Brain (tissue), 1 donor: ENCODE measurements around the gene TACC3.

DNA sequence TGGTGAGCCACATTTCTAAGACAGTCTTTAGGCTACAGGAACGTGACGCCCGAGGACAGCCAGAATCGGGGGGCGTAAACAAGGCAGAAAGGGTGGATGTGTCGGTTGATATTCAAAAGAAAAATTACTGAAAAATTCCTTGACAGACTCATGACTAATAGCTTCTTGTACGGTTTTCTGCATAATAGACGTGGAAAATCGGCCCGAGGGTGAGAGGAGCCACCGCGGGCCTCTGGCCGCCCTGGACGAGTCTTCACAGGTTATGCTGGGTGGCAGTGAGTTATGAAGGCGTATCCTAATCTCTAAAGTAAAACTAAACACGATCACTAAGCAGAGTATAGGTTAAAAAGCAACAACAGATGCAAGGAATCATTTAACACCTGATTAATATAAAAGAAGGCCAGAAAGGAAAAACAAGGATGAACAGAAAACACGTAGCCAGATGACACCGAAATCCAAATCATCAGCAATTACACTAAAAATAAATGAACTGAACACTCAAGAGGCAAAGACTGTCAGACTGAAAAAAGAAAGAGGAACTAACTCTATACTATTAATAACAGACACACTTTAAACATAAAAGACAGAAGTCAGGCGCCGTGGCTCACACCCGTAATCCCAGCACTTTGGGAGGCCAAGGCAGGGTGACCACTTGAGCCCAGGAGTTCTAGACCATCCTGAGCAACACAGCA, 30.3 kb downstream of the CTBP1 start:
- RRBS = no CpG with 5 or more reads among the region's 21 CpGs

- RRBS = 91% methylated on average over 6 of the region's 29 CpGs
These were observed 7.7 kb downstream of the CTBP1 start for GRCh38 chr4:1241229-1241718.

GRCh38 chr4:1244029-1245000, 4.6 kb downstream of the CTBP1 start:
- RRBS = 46% methylated on average over 13 of the region's 33 CpGs

- RRBS = no CpG with 5 or more reads among the region's 23 CpGs
These were observed 27.2 kb upstream of the UVSSA start for GRCh38 chr4:1319383-1320660.

- RRBS = no CpG with 5 or more reads among the region's 23 CpGs
These were observed 9.6 kb upstream of the UVSSA start for GRCh38 chr4:1337205-1338051.

DNA sequence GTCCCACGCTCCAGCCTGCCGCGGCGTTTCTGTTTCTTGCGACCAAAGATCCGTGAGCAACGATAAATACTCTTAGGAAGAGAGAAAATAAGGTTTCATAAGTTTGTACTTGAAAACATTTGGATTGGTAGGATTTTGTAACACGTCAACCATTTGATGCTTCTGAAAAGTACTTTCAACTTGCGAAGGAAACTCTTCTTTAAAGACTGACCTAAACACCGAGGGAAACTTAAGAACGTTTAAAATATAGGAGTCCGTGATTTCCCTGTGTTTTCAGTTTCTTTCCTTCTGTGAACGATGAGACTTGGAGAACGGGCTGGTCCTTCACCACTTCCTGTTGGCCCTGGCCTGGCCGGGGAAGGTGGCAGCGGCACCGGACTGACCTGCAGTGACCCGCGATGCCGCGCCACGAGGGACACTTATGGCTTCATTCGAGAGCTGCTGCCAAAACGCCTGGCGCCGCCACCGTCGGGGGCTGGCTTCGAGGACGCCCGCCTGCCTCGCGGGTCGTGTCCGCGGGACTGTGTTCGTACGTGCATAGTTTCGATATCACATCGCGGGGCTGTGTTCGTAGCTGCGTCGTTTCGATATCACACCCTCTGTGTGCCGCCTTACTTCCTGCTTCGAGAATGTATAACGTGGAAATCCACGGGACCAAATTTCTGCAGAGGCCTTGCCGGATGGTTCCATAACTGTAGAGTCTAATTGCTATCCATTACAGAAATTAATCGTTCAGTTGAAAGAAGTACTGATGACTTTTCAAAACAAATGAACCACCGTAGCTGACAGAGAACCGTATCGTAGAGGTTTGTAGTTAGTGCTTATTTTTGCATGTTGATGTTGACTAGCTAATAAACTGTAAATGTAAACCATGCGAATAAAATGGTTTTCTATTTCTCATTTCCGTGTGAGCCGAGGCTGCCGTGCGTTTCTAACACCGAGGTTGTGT, 7.5 kb upstream of the UVSSA start:
- RRBS = no CpG with 5 or more reads among the region's 60 CpGs

GRCh38 chr4:1349341-1350347, 2.6 kb downstream of the UVSSA start:
- RRBS = no CpG with 5 or more reads among the region's 33 CpGs

DNA sequence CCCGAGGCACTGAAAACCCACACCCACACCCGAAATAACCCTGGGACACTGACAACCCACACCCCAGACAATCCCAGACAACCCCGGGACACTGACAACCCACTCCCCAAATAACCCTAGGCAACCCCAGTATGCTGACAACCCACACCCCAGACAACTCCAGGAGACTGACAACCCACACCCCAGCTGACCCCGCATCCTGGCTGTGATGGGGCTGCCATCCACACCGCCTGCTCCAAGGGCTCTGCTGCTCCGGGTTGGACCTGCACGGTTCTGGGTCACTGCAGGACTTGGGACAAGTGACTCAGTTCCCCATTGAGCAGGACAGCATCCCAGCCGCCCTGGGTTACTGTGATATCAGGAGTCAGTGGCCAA, 136.4 kb downstream of the FAM53A start:
- RRBS = 72% methylated on average over 2 of the region's 8 CpGs

GRCh38 chr4:1578614-1578843, 105.6 kb downstream of the FAM53A start:
- RRBS = no CpG with 5 or more reads among the region's 12 CpGs

DNA sequence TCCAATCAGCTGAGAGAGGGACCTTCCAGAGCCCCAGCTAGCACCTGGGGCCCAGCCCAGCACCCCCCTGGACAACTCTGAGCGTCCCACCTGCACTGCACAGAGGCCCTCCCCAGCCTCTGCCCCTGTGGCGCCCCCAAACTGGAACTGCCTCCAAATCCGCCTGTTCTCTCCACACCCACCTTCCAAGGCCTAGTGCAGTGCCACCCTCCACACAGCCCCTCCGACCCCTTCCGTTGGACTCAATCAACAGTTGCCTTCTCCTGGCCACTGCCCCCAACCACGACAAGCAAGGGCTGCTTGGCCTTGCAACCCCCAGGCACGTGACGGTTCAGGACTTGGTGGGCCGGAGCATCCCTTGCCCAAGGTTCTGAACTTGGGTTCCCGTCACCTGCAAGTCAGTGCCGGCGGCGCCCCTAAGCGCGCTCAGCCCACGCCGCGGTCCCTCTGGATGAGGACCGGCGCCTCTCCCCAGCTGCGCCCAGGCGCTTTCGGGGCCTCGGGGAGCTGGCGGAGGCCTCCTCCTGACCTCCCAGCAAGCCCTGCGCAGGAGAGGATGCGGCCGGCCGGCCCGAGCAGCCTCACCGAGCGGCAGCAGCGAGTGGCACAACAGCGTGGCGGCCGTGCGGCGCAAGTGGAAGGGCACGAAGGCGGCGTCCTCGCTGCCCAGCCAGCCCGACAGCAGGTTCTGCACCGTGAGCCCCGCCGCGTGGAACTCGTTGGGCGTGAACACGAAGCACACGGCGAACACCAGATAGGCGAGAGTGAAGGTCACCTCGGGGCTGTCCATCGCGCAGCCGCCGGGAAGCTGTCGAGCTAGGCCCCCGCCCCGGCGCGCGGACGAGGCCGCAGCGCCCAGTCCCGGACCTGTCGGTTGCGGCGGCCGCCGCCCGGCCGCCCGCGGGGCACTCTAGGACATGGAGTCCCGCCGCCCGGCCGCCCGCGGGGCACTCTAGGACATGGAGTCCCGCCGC, 788 bp downstream of the TMEM129 start:
- RRBS = 2% methylated on average over 14 of the region's 85 CpGs

GRCh38 chr4:1721413-1721837, at the start of gene TACC3:
TACC3 (plus strand) TSS chr4:1721521.
- RRBS = under 1% methylated on average over 38 of the region's 60 CpGs

GRCh38 chr4:1822869-1823240, 29.8 kb downstream of the FGFR3 start:
- RRBS = no CpG with 5 or more reads among the region's 16 CpGs

DNA sequence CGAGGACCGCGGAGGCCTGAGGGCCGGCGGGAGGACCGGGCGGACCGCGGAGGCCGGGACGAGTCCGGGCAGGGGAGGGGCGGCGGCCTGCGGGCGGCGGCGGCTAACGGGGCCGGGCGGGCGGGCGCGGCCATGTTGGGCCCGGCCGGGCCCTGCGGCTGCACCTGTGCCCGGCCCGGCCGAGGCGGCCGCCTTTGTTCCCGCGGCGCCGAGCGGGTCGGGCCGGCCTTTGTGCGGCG, 487 bp downstream of the NSD2 start:
- RRBS = 2% methylated on average over 24 of the region's 41 CpGs

GRCh38 chr4:1874236-1874708, 3.1 kb downstream of the NSD2 start:
- RRBS = no CpG with 5 or more reads among the region's 3 CpGs

DNA sequence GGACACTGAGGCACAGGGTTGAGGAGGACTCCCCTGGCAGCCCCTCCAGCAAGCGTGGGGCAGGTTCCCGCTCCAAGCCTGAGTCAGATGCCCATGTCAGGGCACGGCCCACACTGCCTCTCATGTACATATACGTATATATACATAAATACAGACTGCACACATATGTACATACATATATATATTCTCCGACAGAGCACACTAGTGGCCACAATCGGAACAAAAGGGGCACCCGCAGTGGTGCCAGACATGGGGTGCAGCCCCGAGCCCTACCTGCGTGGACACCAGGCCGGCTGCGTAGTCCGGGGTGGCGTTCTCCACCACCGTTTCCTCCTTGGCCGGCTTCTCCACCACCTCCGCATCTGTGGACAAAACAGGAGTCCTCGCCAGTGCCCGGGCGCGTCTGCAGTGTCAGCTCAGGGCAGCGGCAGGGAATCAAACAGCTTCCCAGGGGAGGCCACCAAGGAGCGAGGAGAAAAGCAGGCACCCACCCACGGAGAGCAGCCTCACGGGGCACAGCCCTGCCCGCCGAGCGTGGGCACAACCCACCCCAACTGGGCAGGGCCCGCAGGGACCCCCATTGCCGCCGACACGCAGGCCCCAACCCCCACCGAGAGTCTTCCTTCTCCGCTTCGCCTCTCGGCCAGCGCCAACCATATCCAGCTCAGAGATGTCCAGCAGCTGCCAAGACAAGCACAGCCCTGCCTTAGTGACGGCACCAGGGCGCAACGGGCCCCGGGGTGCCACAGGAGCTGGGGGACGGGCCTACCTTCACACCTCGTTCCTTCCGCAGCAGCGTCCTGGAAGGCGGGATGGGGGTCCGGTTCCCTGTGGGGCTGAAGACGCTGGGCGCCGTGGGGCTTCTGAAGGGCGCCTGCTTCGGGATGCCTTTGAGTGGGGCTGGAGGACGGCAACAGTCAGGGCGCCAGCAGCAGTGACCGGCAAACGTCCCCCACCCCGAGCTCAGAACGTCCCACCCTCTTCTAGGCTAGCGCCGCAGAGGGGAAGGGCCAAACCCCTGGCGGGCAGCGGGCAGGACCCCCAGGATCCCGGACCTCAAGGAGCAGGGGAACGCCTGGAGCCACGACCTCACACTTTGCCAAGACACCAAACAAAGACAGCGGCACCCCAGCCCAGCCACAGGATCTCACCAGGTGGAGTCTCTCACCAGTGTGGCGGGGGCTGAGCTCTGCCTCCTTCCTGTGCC, 22.9 kb downstream of the NELFA start:
- RRBS = 80% methylated on average over 14 of the region's 66 CpGs

DNA sequence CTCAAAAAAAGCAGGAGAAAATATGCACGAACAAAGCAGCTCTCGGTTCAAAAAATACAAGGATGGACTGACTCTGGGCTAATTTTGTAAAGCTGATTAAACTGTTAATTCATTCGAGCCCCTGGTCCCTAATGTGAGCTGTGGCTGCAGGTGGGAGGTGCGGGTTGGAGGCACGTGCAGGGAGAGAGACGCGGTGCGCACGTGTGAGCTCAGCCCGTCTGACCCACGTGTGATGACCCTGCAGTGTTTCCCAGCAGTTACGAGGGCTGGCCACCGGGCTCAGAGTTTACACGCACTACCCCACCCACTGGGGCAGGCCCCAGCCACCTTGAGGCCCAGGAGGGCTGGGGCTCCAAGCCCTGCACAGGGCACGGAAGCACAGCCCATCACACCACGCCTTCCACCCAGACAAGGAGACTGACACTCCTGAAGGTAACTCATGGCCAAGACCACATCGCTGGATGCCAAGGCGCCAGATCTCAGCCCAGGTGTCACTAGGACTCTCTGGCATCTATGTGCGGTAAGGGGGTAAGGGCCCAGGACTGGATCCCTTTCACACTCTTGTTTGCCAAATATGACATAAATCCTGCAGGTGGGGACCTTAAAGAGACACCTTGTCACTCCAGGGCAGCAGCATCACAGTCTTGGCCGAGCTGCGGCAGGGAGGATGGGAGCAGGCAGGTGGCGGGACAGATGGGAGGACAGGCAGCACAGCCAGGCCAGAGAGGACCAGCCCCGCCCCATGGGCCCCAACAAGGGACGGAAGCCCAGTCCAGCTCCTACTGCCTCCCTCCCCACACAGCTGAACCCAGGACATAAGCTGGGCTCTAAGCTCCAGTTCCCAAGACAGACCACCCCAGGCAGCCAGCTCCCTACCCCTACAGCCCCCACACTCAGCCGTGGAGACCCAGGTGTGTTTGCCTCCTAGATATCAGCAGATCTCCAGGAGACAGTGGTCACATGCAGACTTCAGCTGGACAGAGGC, 56.9 kb downstream of the ZFYVE28 start:
- RRBS = no CpG with 5 or more reads among the region's 25 CpGs

- RRBS = no CpG with 5 or more reads among the region's 5 CpGs
These were observed 42.4 kb downstream of the TNIP2 start for GRCh38 chr4:2713655-2714256.

DNA sequence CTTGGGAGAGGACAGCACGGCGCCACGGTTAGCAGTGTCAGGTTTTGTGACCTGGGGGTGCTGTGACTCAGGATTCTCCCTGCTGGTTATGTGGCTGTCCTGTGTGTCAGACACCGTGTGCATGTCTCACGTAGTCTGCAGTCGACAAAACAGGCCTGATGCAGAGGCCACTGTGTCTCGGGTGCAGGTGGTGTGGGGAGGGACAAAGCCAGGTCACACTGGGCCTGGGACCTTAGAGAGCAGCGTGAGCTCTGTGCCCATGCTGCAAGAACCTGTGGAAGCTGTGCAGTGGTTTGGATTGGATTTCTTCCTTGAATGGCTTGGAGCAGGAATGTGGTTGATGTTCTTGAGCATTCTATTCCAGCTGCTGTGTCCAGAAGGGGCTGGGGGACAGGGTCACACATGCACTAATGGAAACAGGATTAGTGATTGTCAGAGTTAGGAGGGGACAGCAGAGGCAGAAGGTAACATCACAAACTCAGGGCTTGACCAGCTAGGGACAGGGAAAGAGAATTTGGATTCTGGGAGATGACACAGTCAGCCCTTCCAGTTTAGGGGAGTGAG, 33.9 kb downstream of the TNIP2 start:
- RRBS = no CpG with 5 or more reads among the region's 8 CpGs

DNA sequence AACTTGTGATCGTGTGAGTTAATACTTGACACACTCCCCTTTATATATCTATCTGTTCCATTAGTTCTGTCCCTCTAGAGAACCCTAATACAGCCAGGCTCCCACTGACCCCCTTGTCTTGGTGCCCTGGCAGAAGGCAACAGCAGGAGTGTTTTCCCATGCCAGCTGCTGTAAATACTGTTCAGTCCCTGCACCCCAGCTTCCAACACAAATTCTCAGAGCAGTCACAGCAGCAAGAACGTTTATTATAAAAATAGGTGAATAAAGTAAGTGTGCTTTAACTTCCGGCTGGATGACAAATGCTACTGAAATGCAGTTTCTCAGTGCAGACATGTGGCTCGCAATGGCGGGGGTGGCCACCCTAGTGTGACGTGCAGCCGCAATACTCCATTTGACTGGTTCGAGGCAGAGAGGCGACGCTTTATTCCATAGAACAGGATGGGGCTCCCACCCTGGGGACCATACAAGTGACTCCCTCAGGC, 14.7 kb downstream of the TNIP2 start:
- RRBS = no CpG with 5 or more reads among the region's 10 CpGs

- RRBS = no CpG with 5 or more reads among the region's 4 CpGs
These were observed 2.6 kb downstream of the TNIP2 start for GRCh38 chr4:2753482-2754050.